Measurements from ENCODE around the genes GADL1 and CNOT10.

DNA sequence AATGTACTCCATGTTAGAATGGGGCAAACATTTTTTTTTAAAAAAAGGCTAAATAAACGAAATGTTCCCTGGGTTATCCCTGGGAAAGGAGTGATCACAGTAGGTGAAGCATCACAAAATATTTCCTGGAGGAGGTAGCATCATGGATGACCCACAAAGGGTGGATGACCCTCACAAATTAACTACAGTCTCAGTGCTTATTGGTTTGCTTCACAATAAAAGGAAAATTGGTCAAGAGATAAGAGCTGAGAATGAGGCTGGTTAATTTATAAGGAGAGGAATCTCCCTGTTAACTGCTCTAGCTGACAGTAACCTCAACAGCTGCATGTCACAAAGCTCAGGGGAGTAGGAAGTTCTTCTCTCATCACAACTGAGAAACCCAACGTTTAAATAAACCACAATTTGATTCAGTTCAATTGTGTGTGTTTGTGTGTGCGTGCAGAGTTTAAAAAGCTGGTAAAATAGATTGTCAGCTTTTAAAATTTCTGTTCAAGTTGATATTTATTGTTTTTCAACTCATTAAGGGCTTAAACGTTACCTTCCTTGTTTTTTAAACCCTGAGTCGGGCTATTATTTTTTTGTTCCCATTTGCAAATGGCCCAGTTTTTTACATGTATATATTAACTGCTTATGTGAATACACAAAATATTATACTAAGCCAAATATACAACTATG, 3.5 kb upstream of the TGFBR2 start:
- RRBS = no CpG with 5 or more reads among the region's 5 CpGs

DNA sequence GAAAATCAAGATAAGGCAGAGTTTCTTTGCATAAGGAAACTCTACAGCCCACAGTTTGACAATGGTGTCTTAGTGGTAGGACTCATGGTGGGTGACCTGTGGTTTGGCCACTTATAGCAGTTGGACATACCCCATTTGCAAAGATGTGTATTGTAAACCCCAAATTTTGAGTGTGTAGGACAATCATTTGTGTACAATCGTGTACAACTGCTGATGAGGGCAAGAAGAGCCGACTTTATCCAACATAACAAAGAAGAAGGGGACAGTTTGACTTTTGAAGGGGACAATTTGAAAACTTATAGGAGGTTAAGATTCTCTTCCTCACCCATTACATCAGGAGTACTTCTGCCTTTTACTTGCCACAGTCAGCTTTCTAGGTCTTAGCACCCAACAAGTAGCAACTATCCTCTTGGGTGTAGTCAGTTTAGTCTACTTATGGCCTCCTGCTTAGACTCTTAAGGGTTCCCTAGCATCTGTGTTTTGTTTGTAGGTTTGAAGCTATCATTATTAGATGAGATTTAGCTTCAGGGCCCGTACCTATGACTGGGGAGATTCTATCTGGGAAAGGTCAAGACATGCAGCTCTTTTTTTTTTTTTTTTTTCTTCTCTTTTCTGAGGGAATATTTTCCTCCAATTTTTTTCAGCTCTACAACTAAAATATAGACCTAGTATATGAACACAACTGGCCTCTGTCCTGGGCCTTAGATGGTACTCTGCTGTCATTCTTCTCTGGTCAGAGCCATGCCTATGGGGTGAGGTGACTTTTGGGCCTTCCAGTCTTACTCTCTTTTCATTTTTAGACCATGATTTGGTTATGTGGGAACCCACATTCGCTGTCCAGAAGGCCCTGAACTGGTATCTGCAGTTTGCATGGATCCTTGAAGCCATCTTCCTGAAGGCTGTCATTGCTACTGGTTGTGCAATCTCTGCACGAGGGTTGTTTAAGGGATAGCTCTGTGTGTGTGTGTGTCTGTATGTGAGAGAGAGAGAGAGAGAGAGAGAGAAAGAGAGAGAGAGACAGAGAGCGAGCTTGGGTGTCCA, 6.5 kb downstream of the TGFBR2 start:
- RRBS = no CpG with 5 or more reads among the region's 6 CpGs

- RRBS = no CpG with 5 or more reads among the region's 4 CpGs
These were observed 33.5 kb downstream of the TGFBR2 start for GRCh38 chr3:30639766-30640428.

DNA sequence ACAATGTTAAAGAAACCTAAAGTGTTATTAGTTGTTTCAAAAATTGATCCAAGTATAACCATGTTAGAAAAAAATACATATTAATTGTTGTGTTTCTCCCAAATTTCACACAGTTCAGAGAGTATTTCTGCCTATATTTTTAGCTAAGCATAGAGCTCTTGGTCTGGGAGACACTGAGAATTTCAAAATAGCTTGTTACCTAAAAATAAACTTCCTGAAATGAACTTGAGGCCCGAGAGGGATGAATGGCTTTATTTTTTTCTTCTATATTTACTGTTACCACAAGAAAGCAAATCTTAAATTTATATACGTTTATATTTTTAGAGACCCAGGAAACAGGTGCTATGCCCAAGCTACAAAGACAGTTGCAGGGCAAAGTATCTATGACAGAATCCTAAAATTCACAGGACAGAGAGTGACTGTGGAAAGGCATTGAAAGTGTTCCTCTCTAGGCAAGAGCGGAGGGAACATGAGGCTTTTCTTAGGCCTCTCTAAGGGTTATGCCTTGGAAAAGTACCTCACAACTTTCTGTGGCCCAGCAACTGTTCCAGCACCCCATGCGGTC, 36.4 kb downstream of the TGFBR2 start:
- RRBS = no CpG with 5 or more reads among the region's 4 CpGs

DNA sequence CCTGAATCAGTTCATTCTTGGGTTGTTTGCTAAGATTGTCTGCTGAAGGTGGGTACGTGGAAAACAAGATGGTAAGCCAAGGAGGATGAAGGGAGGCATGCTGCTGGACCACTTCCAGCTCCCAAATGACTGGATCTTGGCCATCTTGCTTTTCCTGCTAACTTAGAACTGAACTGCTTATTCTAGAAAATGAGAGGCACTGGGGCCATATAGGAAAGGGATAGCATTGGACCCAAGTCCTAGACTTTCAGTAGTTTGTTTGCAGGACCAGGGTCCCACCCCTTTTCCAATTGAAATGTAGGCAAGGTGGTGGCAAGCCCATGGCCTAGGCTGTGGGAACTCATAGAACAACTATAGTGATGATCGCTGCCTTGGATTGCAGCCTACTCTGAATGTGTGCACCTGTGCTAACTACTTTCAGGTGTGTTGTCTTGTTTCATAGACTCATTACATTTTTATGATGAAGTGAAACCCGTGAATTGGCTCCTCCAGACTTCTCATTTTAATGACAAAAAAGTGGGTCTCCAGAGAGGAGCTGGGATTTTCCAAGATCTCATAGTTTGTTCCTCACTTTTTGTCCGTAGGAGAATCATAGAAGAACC, 50.2 kb downstream of the TGFBR2 start:
- RRBS = no CpG with 5 or more reads among the region's 4 CpGs

DNA sequence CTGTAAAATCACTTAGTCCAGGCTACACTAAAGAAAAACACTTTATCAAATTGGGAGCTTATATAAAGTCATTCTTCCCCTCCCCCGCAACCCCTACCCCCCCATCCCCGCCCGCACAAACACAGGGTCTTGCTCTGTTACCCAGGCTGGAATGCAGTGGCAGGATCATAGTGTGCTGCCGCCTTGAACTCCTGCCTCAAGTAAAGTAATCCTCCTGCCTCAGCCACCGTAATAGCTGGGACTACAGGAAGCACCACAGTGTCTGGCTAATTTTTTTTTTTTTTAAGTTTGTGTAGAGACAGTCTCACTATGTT, 60.1 kb downstream of the TGFBR2 start:
- RRBS = no CpG with 5 or more reads among the region's 5 CpGs

DNA sequence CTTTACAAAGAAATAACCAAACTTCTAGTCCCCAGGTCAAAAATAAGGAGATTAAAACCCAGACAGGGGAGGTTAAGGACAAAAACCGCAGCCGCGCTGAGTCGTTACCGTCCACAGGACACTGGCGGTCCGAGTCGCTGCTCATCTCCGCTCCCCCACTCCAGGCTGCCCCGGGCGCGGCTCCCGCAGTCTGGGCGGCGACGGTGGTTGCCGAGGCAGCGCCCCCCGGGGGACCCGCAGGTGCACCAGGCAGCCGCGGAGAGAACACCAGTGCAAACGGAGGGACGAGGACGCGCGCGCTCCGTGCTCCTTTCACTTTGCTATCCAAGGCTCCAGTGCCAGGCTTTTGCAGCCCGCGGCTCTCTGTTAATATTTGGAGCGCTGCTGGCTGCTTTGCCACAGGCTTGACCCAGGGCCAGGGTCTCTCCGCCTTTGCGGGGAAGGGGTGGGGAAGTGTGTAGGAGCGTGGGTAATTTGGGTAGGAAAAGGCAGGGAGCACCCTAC, at the start of gene GADL1:
Gene GADL1, minus strand, starts transcription at position 192 of the 504 bp plus-strand sequence.
- RRBS = 4% methylated on average over 10 of the region's 35 CpGs

- RRBS = no CpG with 5 or more reads among the region's 8 CpGs
These were observed 244.1 kb upstream of the STT3B start for GRCh38 chr3:31288600-31289135.

DNA sequence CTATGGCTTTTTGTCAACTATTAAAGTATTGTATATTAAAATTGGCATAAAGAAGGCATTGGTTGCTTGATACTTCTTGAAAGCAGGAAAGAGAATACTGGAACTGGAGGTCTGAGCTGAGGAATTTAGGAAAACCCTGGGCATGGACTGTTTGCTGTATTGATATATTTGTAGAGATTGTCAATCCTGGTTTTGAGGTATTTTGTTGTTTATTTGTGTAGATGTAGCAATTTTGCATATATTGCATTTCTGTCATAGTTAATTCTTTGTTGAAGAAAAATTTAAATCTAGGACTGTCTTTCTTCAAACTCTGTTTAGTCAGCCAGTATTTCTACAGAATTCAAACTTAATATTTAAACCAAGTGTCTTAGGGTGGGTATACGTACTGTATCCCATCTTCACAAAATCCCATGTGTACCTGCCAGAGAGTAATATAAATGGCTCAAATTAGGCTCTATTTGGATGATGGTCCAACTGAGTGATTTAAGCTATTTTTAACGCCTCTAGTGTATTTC, 9.5 kb downstream of the STT3B start:
- RRBS = no CpG with 5 or more reads among the region's 2 CpGs

DNA sequence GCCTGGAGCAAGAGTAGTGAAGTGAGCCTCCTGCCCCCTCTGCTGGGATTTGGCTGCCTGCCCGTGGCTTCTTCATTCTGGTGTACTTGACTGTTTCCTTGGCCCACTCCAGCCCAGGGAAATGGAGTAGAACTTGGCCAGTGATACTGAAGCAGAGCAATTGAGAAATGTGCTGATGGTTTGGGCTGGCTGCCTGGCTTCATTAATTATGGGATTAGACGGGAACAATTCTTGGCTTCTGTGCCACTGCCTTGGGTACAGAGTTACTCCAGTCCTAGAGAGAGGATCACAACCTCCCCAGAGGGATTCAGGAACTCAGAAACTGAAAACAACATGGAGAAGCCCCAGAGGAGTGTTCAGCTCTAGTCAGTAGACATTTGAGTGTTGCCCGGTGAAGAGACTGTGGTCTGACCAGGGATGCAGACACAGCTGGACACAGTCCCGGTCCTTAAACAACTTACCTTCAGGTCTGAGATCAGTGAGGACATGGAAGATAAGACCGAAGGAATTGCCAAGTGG, 3.0 kb downstream of the GPD1L start:
- RRBS = 100% methylated on average over 1 of the region's 5 CpGs

GRCh38 chr3:32239212-32240046, 949 bp downstream of the CMTM8 start:
- RRBS = no CpG with 5 or more reads among the region's 17 CpGs

DNA sequence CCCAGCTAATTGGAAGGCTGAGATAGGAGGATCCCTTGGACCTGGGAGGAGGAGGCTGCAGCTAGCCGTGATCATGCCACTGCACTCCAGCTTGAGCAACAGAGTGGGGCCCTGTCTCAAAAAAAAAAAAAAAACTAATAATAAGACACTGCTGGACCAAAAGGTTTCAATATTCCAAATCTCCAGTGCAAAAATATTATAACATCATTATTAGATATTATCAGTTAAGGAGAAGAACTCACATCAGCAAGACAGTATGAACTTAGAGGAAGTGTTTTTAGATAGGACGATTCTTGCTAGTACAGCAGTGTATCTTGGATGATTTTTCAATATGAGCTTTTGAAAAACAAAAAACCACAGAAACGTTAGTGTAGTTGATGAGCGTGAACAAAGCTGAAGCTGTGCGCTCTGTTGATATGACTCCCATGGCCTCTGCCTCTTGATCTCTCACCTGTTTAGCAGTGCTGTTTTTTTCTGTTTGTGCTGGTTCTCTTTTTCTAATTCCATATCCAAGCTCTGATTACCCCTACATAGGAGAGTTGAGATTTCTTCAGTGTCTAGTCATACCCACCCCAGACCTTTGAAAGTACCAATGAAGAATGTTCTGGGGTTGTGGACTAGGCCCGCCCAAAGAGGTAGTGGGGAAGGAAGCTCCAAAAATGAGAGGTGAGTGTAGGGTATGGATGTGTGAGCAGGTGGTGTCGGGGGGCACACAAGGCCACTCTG, 20.2 kb upstream of the CMTM7 start:
- RRBS = no CpG with 5 or more reads among the region's 7 CpGs

- RRBS = no CpG with 5 or more reads among the region's 5 CpGs
These were observed 22.5 kb downstream of the CMTM7 start for GRCh38 chr3:32414112-32414533.

DNA sequence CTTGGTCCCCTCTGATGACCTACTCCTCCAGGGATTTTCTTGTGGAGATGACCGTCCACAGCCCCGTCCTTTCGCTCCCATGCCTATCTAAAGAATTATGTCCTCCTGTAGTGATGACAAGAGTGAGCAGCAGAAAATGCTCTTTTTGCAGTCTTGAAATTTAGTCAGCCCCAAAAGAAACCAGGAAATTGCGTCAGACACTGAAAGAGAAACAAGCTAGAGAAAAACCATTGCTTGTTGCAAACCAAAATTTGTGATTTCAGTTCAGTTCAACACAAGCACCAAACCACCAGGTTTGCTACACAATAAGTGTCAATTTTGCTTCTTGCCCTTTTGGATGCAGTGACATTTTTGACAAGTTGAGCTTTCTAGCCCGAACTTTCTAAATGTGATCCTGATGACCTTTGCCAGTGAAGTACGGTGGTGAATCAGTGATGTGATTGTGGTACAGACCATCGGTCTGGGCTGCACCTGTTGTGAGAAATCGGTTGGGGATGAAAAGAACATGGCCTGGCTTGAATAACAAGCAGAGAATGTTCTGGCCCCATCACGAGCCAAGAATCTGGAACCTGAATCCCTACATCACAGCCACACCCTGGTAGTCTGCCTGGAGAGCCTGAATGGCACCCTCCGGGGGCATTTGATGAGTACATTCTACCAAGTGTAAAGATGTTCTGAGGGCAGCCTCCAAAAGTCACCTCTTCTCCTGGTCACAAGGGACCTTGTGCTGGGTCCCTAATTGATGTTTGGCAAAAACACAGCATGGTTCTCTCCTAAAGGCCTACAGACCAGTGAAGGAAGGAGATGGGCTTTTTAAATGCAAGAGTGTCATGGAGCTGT, 41.5 kb downstream of the CMTM7 start:
- RRBS = no CpG with 5 or more reads among the region's 10 CpGs

GRCh38 chr3:32462067-32462502, 40.6 kb downstream of the CMTM6 start:
- RRBS = no CpG with 5 or more reads among the region's 6 CpGs

DNA sequence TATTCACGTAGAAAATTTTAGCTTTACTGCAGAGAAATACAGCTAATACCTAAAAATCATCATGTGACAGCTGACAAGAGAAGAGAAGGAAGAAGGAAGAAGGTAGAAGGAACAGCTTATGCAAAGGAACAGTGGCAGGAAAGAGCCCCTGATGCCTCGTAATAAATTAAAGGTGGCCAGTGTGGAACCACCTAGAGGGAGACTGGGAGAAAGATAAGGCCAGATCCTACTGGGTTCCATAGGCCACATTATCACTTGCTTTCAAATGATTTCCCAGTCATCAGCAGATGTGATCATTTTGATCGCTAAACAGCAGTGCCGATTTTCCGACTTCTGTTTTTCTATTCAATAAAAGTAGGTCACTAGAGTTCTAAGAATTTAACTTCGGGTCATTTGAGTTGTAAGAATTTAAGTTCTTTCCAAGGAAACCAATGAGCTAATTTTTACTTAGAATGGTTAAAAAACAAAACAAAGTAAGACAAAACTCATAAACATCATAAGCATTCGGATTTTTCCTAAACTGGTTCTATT, 1.3 kb downstream of the CMTM6 start:
- RRBS = no CpG with 5 or more reads among the region's 7 CpGs

DNA sequence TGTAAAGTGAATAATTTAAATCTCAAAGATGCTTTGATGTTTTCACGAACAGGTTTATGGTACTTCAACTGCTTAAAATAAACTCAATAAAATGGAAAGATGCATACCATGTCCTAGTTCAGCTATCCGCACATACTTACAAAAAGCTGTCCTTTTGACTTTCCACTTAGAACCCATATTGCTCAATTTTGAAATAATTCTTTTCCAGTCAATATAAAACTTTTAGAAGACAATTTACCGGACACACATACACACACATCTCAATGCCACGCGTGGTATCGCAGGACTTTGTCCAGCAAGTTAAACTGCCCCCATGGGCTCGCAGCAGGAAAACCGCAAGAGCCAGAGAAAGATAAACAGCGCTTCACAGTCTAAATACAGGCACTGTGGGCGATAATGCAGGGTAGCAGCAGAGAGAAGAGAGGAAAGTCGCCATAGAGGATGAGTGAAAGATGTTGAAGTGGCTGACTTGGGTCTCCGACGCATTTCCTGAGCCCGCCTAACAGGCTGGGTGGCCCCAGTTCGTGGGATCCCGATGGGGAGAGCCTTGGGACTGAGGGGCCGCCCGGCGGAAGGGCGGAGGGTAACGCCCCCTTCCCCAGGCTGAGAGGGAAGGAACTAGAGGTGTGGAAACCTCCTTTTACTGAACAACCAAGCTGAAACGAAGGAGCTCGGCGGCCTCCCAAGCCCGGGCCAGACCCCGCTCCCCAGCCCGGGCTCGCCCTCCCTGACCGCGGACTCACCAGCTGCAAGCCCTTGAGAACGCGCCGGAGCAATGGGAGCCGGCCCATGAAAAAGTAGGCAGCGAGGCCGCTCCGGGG, 577 bp downstream of the CMTM6 start:
- RRBS = 2% methylated on average over 11 of the region's 37 CpGs

DNA sequence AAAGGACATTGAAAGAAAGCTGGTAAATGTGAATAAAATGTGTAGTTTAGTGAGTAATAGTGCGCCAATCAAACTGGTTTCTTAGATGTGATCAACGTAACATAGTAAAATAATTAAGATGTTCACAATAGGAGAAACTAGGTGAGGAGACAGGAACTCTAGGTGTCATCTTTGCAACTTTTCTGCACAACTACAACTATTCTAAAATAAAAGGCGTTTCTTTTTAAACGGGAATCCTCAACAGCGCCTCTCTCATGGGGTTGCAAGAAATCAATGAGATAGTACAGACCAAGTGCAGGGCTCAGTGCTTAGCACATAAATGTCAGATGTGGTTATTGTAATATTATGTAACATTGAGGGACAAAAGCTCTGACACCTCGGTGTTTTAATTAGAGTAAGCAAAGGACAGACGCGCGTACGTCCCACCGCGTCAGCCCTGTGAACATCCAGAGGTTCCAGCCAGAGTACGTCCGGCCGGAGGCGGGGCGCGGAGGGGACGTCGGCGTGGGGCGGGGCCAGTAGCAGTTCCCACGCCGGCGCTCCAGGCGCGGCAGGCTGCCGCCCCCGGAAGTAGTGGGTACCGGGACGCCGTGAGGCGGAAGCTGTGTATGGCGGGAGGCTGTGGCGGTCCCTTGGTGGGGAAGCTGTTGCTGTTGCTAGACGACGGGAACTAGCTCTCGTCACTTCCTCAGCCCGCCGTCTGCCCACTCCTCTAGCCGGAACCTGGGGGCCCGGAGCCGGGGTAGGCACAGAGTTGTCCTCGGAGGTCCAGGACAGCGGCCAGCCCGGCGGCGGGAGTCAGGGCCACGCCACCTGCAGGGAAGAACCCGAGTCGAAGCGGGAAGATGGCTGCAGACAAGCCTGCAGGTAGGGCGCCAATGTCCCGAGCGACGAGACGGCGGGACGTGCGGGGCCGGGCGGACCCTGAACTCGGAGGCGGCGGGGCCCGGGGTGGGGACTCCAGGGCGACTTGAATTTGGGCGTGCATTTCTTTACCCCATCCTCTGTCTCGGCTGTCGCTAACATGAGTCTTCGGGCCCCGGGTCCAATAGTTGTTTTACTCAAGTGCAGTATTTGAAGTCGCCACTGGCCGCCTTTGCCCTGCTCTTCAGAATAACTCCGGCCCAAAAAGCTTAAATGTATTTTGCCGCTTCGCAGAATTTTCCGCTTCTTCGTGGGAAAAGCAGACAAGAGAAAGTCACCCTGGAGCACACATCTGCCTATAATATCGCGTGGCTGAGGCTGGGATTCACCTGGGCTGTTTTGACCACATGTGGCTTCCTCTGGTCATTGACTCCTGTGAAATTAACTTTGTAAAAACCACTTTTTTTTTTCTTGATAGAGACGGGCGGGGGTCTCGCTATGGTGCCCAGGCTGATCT, at the start of gene CNOT10:
Gene CNOT10, plus strand, starts transcription at position 573 of the 1,381 bp plus-strand sequence.
- RRBS = 4% methylated on average over 23 of the region's 84 CpGs

DNA sequence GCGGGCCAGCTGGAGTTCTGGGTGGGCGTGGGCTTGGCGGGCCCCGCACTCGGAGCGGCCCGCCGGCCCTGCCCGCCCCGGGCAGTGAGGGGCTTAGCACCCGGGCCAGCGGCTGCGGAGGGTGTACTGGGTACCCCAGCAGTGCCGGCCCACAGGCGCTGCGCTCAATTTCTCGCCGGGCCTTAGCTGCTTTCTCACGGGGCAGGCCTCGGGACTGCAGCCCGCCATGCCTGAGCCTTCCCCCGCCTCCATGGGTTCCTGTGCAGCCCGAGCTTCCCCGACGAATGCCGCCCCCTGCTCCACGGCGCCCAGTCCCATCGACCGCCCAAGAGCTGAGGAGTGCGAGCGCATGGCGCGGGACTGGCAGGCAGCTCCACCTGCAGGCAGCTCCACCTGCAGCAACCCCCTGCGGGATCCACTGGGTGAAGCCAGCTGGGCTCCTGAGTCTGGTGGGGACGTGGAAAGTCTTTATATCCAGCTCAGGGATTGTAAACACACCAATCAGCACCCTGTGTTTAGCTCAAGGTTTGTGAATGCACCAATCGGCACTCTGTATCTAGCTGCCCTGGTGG, 48.5 kb upstream of the CCR4 start:
- RRBS = no CpG with 5 or more reads among the region's 37 CpGs

Data from HL-60 (cell line).